Heart right ventricle (tissue), 2 donors: ENCODE data around the gene SLC11A1.

DNA sequence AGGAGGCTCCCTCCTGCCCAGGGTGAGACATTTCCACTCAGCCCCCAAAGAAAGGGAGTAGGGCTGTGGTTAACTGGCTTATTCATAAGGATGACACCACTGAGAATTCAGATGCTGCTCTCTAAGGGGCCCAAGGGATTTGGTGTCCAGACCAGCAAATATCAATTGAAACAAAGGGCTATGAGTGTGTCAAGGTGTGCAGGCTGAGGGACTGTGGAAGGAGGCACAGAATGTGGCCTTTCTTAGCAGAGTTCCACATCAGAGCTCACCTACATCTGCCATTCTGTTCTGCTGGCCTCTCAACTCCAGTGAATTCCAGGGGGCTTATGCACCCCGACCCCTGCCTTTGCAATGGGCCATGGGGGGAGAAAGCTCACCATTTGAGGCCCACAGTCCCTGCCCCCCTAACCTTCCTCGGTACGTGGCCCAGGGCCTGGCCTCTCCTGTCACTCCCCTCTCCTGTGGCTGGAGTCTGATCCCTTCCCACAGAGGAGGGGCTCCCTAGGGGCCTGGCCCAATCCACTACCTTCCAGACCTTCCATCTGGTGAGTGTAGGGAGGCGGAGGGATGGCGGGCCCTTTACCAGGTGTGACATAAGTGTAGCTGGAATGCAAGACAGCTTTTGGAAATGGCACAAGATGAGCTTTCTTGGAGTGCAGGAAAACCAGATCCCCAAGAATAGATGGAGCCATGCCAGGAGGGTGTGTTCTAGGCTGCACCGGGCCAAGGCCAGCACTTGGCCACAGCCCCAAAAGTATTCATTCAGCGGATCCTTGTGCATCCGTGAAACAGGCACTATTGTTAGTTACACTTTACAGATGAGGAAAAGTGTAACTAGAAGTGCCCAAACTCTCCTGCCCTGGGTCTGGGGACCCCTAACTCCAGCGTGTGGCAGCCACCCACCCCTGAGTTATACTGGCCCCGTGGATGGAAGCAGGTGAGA is 30.2 kb downstream of the IGFBP5 start:
- PRO-cap, 2 experiments = no peak in any of the 2 experiments

GRCh38 chr2:216674976-216676078 is 20.0 kb downstream of the IGFBP5 start:
- PRO-cap, 2 experiments = no peak in any of the 2 experiments

DNA sequence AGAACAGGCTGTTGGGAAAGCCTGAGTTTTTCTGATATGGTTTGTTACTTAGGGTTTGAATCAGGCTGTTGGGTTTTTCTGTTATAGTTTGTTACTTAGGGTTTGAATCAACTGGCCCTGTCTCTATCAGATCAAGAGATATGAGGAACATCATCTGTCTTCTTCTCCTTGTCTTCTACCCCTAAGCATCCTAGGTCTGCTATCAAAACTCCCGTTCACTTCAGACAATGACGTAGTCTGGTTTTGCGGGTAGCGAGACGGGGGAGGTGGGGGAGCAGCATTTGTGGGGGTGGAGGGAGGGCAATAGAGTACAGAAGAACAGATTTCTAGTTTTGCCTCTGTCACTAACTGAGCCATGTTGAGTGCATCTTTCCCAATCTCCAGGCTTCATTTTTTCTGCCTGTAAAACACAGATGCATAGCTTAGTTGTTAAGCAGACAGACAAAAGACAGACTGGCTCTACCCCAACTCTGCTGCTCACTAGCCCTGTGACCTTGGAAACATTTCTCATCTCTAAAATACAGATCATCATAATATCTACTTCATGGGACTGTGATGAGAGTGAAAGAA is 9.1 kb downstream of the TNP1 start:
- PRO-cap, 2 experiments = no peak in any of the 2 experiments

DNA sequence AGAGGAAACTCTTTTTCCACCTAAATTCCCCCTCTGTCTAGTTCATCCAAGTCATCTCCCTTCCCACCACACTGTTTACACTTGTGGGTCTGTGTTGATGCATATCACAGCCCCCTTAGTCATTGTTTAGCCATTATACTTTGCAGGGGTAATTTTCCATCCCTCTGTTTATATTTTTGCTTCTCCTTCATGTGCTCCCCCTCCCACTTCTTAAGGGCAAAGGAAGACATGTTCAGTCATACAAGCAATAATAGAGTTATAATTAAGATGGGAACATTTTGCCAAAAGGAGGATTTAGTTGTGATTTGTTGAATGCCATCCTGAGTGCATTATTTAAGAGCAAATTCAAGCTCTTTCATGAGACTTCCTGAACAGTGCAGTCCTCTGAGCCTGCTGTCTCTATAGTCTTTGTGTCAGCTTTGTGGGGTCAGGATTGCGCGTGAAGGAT is 187.8 kb upstream of the TNP1 start:
- PRO-cap, 2 experiments = no peak in any of the 2 experiments

- PRO-cap, 2 experiments = no peak in any of the 2 experiments
These were observed 205.0 kb upstream of the TNP1 start for GRCh38 chr2:217064822-217065213.

DNA sequence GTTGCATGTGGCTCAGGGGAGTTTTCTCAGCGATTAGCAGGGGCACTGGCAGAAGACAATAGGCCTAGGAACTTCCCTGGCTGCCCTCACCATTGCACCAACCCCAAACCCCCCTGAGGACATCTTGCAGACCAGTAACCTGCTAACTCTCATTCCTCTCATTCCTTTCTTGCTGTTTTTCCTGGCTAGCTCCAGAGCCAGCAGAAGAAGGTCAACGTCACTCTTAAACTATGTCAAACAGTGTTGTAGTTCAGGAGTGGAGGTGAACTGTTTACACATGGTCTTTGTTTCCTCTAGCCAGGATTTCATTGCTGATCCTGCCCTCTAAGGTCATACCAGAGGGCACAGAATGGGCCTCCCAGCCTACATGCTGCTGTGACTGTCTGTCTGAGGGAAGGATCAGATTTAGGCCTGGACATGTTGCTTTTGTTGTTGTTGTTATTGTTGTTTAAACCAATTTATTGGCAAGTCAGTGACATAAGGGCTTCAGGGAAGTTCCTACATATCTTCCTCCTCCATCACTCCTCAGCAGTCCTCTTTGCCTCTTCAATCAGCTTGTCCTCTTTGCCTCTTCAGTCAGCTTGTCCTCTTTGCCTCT is 471.8 kb upstream of the TNP1 start:
- PRO-cap, 2 experiments = no peak in any of the 2 experiments

DNA sequence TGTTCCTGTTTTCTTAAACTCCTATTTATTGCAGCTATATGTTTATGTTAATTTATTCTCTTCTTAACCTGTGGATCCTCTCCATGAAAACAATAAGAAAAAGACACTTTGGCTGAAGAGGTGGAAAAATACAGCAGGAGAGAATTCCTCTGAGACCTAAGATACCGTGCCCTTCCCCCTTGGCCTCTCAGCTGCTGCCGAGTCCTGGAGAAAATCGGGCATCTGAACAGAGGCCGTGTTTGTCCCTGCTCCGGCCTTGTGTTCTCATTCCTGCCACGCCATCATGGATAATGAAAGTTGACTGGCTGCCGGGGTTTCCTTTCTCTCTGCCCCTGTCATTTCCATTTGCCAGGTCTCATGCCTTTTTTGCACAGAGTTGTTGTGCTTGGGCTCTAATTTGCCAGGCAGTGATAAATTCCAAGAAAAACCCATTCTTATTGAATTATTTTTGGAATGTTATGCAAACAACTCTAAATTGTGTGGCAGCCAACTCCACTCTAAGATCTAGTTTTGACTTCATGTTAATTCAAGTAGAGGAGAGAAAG is 496.9 kb upstream of the TNP1 start:
- PRO-cap, 2 experiments = no peak in any of the 2 experiments

DNA sequence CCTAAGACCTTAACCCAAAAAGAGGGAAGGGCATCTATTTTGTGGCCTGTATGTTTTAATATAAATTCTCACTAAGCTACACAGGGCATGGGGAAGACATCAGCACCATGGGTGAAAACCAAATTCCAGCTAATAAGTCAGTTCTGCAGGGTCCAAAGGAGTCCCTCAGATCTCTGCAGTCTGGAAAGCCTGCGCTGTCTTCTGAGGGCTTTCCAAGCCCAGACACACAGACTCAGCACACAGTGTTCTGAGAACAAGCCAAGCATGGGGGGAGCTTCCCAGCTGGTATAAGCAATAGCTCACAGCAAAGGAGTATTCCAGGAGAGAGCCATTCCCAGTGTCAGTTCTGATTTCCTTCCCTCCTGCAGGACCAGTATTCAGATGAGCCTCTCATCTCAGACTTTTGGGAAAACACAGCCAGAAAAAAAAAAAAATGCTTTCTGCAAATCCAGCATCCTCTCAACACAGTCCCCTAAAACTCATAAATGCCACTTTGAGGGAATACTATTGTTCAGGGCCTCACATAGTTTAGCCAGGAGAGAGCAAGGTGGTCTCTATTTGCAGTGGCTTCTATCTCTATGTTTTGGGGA is 370.7 kb downstream of the TNS1 start:
- PRO-cap, 2 experiments = no peak in any of the 2 experiments

GRCh38 chr2:217789361-217789623 is 213.5 kb downstream of the TNS1 start:
- PRO-cap, 2 experiments = no peak in any of the 2 experiments

- PRO-cap, 2 experiments = no peak in any of the 2 experiments
These were observed 202.5 kb downstream of the TNS1 start for GRCh38 chr2:217800150-217800882.

GRCh38 chr2:217801035-217801672 is 201.6 kb downstream of the TNS1 start:
- PRO-cap, 2 experiments = no peak in any of the 2 experiments

DNA sequence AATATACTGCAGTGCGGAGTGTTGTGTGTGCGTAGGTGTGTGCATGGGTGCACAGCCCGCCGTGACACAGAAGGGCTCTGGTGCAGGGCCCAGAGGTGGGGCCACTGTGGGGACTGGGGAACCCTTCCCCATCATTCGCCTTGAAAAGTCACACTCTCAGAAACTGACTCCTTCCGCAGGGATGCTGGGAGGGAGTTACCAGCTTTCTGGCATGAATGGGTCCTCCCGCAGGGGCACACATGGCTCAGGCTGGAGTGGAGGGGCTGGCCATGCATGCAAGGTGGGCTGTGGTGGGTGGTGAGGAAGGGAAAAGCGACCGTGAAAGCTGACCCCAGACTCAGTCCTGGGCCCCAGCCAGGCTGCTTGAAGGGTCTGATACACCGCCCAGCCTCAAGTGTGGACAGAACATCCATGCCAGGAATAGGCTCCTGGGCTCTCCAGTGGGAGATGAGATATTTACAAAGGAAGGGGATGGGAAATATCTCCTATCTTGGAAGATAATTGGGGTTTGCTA is 201.1 kb downstream of the TNS1 start:
- PRO-cap, 2 experiments = no peak in any of the 2 experiments

DNA sequence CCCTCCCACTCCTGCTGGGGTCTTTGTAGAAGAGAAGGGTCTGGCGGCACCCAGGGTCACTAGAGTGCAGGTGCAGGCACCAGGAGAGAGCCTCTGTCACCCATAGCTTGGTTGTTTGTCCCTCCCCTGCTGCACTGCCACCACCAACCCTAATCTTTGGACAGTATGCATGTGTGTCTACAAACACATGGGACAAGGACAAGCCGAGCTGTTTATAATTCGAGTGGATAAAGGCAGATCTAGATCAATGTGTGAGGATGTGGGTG is 199.3 kb downstream of the TNS1 start:
- PRO-cap, 2 experiments = no peak in any of the 2 experiments

GRCh38 chr2:217865984-217867044 is 136.5 kb downstream of the TNS1 start:
- PRO-cap, 2 experiments = no peak in any of the 2 experiments

GRCh38 chr2:217932879-217933844 is 69.6 kb downstream of the TNS1 start:
- PRO-cap, 2 experiments = peak in 2 of 2 experiments; most common plus-strand start chr2:217933148 (in 1); most common minus-strand start chr2:217933029 (in 1)

GRCh38 chr2:217936663-217937333 is 66.0 kb downstream of the TNS1 start:
- PRO-cap, 2 experiments = peak in 1 of 2 experiments; most common minus-strand start chr2:217937255 (in 1)

- PRO-cap, 2 experiments = peak in 1 of 2 experiments; most common plus-strand start chr2:217960029 (in 1); most common minus-strand start chr2:217959874 (in 1)
These were observed 43.1 kb downstream of the TNS1 start for GRCh38 chr2:217959579-217960152.

DNA sequence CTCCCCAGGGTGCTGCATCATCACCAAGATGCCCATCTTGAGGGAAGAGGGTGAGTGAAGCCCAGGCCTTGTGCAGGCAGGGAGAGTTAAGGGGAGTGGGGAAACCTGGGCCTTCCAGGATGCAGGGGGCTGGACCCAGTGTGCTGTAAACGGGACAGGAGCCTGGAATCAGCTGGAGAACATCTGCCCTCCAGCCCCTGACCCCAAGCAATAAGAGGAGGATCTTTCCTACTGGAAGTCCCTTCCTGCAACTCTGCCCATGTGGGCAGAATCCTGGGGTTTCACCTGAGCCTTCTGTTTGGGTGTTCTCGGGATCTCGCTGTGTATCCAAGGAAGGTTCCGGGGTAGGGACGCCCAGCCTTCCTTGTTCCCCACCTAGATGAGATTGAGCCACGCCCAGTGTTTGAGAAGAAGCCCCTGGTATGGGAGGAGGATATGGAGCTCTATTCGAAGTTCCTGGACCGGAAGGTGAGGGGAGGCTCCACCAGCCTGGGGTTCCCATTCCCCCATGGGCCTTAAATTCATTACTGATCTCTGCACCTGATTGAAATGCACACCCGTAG is 10.5 kb downstream of the CATIP start:
- PRO-cap, 2 experiments = no peak in any of the 2 experiments

- PRO-cap, 2 experiments = peak in 1 of 2 experiments; most common plus-strand start chr2:218382288 (in 1)
These were observed at the start of gene SLC11A1 for GRCh38 chr2:218381617-218382516. TSS of gene SLC11A1 (plus strand) at chr2:218382273.

DNA sequence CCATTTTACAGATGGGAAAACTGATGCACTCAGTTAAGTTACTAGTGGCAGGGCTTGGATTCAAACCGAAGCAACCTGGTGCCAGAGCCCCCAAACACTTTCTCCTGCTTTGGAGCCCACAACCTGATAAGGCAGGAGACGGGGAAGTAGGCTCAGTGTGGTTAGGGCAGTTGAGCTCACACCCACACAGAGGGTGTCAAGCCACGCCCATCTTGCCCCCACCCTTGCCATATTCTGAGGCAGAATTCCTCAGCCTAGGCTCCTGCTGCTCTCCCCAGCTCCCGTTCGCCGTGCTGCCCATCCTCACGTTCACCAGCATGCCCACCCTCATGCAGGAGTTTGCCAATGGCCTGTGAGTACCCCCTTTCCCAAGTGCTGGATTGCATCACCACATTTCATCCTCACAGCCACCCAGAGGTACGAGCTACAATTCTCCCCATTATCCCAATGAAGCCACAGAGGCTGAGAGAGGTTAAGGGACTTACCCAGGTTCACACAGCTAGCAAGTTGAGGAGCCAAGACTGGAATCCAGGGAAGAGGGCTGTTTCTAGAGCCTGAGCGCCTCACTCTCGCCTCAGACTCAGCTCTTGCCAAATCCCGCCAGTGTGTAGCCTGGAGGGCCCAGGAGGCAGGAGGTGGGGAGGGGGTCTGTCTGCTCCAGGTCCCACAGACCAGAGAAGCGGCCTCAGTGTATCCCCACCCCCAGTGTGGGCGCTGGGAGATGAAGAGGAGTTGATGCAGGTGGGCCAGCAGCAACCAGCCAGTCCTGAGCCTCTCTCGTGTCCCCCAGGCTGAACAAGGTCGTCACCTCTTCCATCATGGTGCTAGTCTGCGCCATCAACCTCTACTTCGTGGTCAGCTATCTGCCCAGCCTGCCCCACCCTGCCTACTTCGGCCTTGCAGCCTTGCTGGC is 5.6 kb upstream of the CTDSP1 start:
- PRO-cap, 2 experiments = no peak in any of the 2 experiments